ENCODE measurements around the genes TMEM63A, PYCR2 and H3-3A.

DNA sequence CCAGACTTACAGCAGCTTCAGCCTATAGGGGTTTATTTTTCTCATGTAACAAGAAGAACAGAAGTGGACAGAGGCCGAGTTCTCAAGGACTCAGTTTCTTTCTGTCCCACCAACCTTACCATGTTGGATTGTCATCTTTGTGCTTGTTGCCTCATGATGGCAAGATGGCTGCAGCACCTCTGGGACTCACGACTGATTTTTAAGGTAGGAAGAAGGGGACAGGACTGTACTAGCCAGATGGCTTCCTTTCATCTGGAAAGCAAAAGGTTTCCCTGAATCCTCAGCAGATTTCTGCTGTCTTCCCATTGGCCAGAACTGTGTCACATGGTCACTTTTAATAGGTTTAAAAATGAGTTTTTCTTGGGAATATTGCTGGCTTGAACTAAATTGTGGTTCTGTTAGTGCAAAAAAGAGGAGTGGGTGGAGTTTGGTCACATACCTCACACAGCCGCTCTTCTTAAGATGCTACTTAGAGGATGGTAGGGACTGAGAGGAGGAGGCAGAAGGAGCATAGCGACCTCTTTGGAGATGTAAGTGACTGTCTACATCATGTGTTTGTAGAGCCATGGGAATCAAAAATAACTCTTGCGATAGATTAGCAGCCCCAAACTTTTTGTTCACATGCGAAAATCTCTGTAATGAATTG, 48.1 kb upstream of the ENAH start:
- RRBS = no CpG with 5 or more reads among the region's 6 CpGs

DNA sequence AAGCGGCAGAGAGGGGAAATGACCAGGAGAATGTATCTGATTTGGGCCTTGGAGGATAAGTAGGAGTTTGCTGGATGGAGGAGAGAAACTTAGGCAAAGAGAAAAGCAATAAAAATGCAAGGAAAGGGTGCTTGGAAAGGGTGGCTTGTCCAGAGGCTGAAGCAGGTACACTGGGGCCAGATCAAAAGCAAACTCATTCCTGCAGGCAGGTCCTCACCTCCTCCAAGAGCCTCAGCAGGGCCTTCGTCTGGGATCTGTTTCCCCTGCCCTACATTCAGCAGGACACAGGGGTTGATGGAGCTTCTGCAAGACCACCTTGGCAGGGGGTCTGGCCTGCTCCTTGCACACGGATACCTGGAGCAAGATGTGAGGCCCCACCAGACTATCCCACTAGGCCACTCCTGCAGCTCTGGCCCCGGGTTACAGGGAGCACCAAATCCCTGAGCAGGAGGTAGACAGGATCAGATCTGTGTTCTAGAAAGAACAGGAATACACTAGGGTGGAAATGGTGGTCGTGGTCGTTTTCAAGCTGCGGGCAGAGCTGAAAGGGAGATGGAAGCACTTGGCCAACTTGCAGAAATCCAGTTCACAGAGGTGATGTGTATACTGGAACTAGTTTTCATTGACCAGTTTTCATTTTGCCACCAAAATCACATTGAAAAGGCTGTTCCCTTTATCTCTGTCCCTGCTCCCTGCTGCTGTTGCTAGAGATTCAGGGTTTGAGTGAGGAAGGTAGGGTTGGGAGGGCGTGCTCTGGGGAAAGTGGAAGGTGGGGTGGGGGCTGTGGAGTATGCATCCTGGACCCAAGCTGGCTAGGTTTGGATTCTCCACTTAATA, 33.5 kb downstream of the EPHX1 start:
- RRBS = no CpG with 5 or more reads among the region's 8 CpGs

- RRBS = no CpG with 5 or more reads among the region's 23 CpGs
These were observed 4.6 kb downstream of the TMEM63A start for GRCh38 chr1:225877258-225878386.

DNA sequence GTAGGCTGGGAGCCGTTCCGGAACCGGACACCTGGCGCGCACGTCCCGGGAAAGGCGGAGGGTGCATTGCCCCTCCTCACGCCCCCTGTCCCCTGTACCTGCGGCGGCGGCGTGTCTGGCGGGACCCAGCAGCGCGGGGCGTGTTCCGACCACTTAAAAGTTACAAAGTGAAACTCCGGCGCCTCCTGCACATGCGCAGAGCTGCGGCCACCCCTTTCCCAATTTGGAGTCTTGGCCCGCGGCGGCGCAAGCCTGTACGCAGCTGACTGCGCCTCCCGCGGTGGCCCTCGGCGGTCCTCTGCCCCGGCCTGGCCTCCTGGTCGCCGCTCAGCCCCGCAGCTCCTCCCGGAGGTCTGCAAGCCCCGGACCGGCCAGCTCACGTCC, at the start of gene TMEM63A:
TMEM63A (minus strand) TSS at position 175 of the 384 bp plus-strand sequence.
- RRBS = 3% methylated on average over 12 of the region's 40 CpGs

DNA sequence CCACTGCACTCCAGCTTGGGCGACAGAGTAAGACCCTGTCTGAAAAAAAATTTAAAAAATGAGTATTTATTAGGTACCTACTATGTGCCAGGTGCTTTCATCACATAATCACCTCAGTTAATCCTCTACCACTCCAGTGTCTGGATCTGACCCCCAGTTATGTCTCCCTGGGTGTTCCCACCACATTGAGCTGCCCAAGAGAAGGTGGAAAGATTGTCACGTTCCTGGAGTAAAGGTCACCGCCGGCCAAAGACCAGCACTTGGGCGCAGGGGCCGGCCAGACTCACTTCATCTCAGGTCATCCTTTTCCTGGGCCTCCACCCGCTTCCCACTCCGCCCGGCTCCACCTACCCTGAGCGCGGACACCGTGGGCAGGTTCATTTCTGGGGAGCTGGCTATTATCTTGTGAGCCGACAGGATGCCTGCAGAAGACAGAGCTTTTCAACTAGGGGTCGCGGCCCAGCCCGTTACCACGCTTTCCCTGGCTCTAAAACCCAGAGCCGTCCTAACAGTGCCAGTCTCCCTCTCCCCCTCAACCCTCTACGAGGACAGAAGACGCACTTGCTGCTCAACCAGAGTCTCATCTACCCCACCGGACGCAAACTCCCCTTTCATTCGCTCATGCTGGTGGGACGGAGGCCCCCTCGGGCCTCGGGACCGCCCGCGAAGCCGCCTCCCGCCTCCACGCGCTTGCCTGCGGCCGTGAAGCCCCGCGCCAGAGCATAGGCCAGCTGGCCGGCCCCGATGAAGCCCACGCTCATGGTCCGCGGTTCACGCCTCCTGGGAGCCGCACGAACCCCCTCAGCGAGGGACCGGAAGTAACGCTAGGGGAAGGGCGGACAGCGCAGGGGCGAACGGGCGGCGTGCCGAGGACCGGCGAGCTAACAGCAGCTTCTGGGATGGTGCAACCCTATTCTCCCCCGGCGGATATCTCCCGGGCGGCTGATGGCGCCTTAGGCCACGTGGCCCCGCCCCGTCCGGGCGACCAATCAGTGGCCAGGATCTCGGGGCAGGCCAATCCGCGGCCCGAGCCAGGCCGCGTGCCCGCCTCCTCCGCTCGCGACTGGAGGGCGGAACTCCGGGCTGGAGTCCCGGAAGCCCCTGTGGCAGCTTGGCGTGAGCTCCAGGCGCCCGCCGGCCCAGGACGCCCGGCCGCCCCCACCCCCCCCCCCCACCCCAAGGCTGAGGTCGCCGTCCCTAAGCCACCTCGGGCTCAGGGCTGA, at the start of gene PYCR2:
PYCR2 (minus strand) TSS at position 901 of the 1,223 bp plus-strand sequence.
- RRBS = 3% methylated on average over 43 of the region's 90 CpGs

DNA sequence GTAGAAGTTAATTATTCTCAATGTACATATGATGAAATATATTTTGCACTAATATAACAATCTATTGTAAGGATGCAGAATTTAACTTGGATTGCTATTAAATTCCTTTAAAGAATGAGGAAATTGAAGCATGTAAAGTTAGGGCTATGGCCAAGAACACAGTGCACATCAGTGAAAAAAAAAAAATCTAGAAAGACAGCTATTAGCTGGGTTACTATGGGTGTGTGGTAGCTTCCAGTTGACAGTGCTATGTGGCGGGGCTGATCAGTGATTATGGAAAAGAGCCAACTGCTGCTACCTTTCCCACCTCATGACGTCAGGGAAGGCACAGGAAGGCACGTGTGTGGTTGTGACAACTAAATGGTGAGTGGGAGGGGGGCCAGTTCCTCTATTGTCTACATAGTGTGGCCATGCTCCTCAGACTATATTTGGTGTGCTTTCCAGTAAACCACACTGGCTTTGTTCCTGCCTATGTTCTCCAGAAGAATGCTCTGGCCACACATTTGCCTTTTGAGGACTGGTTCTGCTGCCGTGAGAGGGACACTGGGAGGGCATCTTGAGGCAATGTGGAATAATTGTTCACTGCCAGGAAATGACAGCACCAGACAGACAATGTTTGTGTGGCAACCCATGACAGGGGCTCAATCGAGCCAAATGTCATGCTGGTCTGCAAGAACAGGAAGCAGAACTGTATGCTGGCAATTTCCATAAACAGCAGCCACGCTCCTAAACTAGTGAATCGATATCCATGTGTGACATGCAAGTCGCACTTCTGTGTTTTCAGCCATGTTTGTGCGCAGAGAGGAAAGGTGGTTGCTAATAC, 2.9 kb upstream of the SDE2 start:
- RRBS = no CpG with 5 or more reads among the region's 9 CpGs

- RRBS = no CpG with 5 or more reads among the region's 3 CpGs
These were observed 28.9 kb upstream of the H3-3A start for GRCh38 chr1:226033682-226033983.

GRCh38 chr1:226062595-226062918, at the start of gene H3-3A:
H3-3A (plus strand) TSS chr1:226062716.
- RRBS = no CpG with 5 or more reads among the region's 40 CpGs

GRCh38 chr1:226100433-226101472, 38.2 kb downstream of the H3-3A start:
- RRBS = 3% methylated on average over 4 of the region's 32 CpGs

DNA sequence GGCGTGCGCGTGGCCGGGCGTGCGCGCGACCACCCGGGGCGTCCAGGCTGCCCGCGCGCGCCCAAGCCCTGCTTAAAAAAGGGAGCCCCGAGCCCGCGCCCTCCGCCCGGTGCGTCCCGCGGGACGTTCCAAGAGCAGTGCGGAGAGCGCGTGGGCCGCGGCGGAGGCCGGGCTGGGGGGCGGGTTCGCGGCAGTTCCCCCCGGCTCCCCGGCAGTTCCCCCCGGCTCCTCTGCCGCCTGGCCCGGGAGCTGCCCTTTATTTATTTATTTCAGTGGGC, 47.5 kb downstream of the H3-3A start:
- RRBS = 2% methylated on average over 22 of the region's 38 CpGs

- RRBS = no CpG with 5 or more reads among the region's 7 CpGs
These were observed 58.1 kb downstream of the H3-3A start for GRCh38 chr1:226120680-226121034.

DNA sequence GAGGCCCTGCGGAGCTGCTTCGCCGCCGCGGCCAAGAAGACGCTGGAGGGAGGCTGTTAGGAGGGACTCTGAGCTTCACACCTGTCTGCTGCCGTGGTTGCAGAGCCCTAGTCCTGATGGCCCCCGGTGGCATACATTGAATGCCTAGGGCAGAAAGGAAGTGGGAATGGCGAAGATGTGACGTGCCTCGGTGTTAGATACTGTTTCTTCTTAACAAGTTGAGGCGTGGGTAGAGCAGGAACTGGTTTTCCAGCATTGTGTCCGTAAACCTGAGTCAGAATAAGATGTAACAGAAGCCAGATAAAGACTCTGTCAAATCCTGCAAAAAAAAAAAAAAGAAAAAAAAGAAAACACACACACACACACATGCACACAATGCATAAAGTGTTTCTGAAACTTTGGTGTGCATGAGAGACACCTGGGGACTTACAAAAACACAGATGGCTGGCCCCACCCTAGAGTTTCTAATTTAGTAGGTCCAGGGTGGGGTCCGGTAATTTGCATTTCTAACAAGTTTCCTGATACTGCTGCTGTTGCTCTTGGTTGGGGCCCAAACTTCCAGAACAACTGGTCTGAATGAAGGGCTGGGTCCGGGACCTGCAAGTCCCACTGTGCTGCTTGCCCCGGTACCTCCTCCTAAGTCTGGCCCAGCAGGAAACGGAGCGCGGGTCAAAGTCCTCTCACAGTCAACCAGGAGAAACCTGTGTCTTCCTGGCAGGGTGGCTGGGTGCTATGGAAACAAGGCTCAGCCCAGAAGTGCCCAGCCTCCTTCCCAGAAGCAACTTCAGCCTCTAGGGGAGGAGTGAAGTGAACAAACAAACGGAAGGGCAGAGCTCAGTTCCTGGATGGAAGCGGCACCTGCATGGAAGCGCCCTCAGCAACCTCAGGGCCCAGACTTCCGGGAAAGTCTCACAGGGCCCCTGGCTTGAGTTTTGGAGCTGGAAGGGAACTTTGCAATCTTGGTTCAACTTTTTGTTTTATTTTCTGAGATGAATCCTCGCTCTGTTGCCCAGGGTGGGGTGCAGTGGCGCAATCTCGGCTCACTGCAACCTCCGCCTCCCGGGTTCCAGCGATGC, 58.9 kb downstream of the ACBD3 start:
- RRBS = 95% methylated on average over 2 of the region's 29 CpGs

- RRBS = no CpG with 5 or more reads among the region's 15 CpGs
These were observed 25.0 kb downstream of the ACBD3 start for GRCh38 chr1:226161347-226162052.

DNA sequence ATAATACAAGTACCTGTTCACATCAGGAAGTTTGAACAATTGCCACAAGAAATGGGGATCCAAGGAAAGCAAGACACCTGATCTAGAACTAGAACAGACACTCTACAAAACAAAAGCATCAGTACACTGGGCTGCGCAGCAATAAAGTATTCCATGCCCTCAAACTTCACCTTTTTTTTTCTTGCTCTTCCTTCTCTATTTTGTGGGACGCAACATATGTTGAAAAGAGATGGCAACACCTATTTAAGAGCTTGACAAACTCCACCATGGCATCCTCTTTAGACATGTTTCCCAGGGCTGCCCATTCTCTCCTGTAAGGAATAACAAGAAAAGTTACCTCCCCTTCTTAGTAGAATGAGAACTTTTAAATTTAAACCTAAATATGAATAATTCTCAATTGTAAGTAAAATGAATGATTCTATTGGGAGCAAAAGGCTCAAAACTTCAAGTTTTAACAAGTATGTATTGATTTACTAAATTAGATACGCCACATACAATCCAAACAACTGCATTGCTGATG, 21.9 kb downstream of the ACBD3 start:
- RRBS = no CpG with 5 or more reads among the region's 3 CpGs

DNA sequence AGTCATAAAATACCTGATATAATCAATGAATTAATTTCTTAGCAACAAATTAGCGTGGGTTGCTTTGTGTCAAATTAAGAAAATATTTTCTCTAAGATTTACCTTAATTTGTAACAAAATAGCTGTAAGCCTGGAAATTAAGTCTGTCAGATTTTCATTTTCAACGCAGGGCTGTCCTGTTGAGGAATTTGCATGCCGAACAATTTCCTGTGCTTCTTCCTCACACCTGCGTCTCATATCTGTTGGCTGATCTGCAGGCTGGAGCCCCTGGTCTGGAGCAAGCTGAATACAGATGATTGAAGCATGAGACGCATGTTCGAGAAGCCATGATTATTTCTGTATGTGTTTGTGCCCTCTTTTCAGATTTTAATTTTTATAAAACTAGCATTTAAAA, 9.8 kb downstream of the MIXL1 start:
- RRBS = no CpG with 5 or more reads among the region's 6 CpGs

DNA sequence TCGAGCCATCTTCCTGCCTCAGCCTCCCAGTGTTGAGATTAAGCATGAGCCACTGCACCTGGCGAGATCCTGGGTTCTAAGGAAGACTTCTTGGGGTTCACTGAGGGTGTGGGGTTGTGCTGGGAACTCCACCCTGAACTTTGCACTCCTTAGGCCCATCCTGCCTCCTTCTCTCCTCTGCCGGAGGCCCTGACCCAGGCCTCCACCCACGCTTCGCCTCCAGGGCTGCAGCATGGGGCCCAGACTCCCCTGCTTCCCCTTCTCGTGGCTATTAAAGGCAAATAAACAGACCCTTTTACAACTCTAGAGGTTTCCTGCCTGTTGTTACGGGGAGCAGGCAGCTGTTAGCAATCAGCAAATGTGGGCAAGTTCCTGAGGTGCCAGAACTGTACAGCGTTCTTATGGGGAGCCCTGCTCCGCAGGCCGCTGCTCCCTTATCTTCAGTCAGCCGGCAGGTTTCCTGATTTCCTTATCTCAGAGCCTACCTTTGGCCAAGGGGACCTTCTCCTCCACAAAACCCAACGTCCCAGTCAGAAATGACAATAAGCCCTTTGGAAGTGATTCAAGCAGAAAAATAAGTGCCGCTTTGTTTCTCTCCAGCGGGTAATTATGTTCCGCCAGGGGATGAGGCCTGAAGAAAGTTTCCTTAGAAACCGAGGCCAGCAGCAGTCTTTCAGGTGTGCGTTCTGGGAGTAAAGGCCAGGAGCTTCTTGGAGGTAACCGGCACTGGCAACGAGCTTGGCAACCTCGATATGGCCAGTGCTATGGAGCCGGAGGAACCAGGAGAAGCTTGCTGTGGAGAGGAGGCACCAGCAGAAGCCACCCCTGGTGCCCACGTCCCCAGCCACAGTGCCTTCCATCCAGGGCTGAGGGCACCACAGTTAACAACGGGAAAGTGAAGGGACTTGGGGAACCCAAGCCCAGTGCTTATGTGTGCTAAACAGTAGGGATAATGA, 41.2 kb upstream of the LIN9 start:
- RRBS = 72% methylated on average over 4 of the region's 23 CpGs

GRCh38 chr1:226390152-226390728, 17.7 kb downstream of the PARP1 start:
- RRBS = 100% methylated on average over 3 of the region's 10 CpGs

GRCh38 chr1:226402189-226402590, 5.7 kb downstream of the PARP1 start:
- RRBS = no CpG with 5 or more reads among the region's 8 CpGs

DNA sequence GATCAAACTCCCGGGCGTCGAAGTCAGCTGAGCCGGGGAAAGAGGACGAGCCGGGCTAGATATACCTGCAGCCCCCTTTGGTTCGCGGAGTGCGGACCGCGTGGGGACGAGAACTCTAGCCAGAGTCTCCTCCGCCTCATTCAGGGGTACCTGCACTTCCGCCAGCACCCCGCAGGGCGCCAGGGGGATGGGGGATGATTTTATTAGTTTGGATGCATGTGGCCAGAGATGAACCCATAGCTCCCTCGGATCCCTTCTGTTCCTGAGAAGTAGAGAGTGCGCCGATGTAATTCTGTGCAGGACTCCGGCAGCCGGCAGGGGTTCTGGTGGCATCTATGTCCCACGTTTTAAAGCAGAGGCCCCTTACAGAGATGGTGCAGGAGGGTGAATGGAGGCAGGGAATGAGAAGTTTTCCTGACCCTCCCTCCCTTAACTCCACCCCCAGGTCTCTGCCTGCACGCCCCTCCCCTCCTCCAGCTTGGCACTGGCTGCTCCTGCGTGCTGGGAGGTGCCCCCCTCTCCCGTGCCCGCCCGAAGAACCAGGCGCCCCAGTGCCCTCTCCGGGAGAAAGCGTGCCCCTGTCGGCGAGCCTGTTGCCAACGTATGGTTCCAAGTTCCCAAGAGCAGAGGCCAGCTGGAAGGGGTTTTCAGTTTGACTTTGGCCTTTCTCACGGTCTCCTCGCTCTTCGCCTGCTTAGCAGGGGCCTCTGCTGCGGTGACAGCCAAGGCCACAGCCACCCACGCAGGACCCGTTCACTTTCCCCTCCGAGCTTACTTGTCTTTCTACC, 1.2 kb downstream of the STUM start:
- RRBS = 0% methylated on average over 1 of the region's 40 CpGs

GRCh38 chr1:226589030-226589485, 40.5 kb downstream of the STUM start:
- RRBS = no CpG with 5 or more reads among the region's 9 CpGs